Fibroblast of the aortic adventitia (primary cell): ENCODE measurements around a stretch of chr16.

GRCh38 chr16:86609250-86609685 is 30.9 kb downstream of the FOXL1 start:
- CAGE, long polyA plus RNA, result no peak

DNA sequence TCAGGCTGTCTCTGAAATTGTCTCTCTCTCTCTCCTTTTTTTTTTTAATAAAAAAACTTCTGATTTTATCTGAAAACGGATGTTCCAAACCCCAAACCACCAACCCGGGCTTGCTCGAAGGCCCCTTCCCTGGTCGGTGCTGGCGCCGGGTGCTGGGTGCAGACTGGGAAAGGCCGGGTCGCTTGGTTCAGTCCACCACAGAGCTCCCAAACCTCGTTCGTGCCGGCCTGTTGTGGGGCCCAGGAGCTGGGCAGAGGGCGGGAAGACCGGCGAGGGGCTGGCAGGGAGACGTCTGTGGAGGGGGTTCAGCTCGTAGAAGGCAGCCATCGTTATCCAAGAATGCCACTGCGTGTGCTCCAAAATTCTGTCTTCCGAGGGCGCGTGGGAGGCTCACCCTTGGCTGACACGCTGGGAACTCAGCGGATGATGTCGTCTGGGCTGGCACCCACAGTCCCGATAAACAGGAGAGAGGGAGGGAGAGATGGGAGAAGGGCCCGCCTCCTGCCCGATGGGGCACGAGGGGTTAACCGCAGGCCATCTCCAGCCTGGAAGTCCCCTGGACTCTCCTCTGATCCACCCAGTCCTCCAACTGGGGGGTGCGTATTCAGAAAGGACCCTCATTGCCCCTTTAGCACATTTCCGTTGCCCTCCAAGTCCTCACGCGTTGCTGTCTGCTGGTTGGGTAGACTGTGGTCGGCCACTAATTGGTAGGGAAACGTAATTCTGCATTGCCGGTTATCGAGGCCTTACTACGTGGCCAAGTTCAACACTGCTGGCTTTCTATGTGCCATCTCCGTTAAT is 103.1 kb downstream of the FOXL1 start:
- CAGE, long polyA plus RNA, result no peak

GRCh38 chr16:87053002-87053763 is 264.0 kb downstream of the C16orf95 start:
- CAGE, long polyA plus RNA, result no peak

DNA sequence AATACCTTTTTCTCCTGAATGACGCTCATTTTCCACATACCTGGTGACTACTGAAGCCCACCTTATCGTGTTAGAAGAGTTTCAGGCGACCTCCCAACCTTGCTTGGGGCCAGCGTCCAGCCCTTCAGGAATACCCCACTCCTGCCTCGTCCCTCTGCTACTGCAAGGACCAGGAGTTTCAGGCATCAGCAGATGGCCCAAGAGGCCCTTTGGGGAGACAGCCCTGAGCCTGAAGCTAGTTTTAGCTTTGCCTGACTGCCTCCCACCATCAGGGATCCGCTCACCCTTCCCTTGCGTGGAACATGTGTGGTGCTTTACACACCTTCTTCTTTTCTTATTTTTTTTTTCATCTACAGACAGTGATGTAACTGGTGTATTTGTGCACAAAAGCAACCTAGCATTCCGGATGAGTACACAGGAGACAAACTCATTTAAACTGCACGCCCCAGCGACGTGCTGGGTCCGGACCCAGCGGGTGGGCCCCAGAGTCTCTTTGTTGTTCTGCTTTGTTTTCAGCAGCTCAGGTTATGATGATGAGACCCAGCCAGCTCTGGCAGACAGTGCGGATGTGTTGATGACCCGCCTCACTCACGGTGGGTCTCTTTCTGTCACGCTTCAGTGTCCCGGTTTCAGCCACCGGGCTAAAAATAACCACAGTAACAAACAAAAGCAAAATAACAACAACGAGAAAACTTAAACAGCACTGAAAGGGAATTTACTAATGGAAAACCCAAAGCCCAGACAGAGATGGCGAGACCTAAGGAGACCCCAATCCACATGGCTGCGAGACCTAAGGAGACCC is 242.4 kb downstream of the C16orf95 start:
- CAGE, long polyA plus RNA, result no peak

DNA sequence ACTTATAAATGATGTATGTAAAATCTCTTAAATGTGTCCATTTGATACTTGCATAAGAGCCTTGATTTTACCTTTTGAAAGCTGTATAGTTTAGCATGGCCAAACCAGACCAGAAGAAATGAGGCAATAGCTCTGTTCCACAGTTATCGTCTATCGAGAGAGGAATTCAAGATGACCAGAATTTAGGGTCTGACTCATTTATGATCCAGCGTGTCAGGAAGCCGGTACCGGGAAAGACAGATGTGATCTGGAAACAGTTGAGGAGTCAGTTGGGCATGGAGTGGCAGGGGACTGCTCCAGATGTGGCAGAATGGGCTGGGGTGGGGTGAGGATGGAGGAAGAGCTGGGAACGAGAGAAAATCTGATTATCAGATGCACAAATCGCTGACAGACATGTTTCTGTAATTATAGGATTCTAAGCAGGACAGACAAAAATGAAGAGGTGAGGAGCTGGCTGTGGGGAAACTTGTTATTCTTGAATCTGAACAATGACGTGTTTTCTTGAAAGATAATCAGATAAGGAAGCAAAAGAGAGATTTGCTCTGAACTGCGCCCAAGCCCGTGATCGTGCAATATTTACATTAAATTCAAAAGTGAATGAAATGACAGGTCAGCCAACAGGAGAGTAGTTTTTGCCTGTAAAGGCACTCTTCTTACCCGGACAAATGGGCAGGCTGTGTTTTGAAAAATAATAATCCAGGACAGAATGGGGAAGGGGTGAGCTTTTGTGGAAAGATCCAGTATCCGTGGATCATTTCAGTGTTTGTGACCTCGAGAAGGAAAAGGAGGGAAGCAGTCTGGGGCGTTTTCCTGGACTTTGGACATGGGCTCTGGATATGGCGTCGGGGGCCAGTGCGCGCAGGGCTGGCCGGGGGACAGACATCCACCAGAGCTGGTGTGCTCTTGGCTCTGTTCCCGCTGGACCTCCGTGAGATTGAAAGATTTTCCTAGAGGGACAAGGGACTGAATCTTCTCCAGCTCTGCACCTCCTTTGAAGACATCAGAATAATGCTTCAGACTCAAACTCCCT is 76.4 kb downstream of the C16orf95 start:
- CAGE, long polyA plus RNA, result no peak

GRCh38 chr16:87330516-87331337 is 13.5 kb upstream of the C16orf95 start:
- CAGE, long polyA plus RNA, result no peak

GRCh38 chr16:87407435-87408229 is 15.5 kb downstream of the MAP1LC3B start:
- CAGE, long polyA plus RNA, result no peak

GRCh38 chr16:87461295-87462214 is 31.3 kb downstream of the ZCCHC14 start:
- CAGE, long polyA plus RNA, result no peak

DNA sequence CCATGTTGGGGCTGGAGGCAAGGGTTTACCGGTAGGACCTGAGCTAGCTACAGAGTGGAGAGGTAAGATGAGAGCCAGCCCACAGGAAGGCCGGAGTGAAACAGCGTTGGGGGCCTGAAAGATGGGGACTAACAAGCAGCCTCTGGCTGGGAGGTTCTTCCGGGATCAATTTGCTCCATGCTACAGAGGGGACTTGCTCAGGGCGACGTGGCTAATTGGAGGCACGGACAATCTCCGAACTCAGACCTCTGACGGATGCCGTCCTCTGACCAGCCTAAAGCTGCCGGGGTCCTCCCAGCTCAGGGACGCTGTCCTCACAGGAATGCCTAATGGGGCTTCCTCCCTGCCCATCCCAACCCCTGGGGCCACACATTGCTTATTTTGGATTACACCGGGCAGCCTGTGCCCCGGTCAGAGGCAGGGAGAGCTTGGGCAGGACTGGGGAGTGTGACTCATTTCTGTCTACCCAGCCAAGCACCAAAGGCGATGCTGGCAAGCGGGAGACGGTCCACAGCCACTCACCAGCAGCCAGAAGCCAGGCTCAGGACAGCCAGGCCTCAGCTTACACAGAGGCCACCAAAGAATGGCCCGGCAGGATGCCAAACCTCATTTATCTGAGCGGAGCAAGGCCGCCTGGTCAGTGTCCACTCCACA is 25.6 kb upstream of the ZCCHC14 start:
- CAGE, long polyA plus RNA, result no peak

DNA sequence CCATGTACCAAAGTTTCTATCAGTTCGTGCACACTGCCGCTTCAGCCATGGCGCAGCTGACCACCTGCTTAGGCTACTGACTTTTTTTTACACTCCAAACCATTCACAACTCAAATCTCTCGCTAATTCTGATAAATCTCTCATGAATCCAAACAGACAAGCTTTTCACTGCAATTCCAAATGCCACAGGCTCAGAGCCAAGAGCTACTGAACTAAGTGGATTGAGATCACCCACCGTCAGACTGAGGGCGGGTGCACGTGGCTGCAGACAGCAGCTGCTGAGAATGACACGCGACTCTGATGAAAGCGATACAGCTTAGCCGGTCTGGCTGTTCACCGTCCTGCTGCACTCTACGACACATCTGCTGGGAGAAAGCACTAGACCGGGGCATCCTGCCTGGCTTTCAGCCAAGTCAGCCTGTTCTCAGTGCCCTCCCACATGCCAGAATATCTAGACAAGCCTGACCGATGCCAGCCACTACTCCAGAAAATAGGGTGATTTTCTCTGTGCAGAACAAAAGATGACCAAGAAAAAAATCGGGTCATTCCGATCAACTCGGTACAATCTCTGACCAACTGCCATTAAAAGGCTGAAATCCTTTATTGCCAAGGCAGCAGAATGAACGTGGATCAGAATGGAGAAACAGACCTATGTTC is 42.5 kb downstream of the KLHDC4 start:
- CAGE, long polyA plus RNA, result no peak

GRCh38 chr16:87725467-87726201 is 40.2 kb downstream of the KLHDC4 start:
- CAGE, long polyA plus RNA, result no peak

DNA sequence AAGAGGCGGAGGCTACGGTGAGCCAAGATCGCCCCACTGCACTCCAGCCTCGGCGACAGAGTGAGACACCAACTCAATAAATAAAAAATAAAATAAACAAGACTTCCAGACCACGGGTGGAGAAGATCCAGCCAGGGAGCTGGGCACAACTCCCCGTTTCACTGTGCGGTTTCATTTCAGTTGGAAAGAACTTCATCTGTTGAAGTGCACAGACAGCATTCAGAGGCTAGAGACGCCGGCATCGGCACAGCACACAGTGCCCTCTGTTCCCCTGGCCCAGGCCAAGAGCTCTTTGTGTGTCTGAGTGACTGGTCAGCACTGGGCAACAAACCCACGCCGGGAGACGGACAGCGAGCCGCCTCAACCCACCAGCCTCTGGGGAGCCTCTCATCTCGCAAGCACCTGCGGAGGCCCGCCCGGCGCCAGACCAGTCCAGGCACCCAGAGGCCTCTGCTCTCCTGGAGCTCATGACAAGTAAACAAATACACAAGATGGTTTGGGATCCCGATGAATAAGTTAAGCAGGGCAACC is 25.5 kb upstream of the KLHDC4 start:
- CAGE, long polyA plus RNA, result no peak

- CAGE, long polyA plus RNA, result no peak
These were observed 15.7 kb downstream of the SLC7A5 start for GRCh38 chr16:87853610-87854006.

DNA sequence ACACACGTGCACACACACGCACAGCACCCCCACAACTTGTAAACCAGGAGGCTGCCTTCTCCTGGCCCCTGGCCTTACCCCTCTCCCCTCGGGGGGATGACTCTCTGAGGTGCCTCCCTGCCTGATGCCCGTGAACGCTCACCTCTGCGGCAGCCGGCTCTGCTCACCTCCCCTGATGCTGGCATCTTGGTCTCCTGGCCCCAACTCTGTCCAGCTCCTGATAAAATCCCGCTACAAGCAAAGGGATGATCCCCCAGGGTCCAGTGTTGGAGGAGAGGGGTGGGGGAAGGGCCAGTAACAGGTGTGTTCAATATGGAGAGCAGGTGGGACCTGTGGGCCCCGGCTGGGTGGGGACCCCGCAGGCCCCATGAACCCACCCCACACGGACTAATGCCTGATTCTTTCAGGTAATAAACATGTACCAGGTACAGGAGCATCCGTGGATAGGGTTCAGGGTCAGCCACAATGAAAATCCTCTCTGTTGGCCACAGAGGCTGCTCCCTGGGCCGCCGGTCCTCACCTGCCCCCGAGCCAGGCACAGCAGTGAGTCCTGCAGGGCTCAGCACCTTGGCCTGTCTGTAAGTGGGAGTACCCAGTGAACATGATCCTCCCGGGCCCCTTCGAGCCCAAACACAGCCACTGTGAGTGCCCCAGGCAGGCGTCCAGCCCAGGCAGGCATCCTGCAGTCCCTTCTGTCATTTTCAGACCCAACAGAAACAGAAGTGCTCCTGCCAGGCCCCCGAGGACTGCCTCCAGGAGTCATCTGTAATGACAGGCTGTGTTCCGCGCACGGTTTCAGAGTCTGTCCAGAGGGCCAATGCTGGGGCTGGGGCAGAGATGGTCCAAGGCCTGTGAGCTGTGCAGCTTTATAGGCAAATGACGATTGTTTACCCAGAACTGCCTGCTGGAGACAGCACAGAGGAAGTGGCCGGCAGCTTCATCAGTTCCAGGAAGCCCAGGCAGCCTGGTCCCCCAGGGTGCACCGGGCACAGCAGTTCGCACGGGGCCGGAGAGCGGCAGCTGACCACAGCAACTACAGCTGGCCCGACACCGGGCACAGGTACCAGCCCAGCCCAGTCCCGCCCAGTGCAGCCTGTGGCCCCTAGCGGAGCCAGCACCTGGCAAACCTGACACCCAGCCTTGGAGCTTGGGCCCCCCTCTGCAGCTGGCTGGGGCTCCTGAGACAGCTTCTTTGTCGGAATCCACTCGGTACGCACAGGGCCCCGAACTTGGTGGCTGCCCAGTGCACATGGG is 13.4 kb downstream of the SLC7A5 start:
- CAGE, long polyA plus RNA, result no peak

- CAGE, long polyA plus RNA, result no peak
These were observed 31.1 kb downstream of the BANP start for GRCh38 chr16:87982379-87982782.

GRCh38 chr16:87982783-87983266 is 31.6 kb downstream of the BANP start:
- CAGE, long polyA plus RNA, result no peak

DNA sequence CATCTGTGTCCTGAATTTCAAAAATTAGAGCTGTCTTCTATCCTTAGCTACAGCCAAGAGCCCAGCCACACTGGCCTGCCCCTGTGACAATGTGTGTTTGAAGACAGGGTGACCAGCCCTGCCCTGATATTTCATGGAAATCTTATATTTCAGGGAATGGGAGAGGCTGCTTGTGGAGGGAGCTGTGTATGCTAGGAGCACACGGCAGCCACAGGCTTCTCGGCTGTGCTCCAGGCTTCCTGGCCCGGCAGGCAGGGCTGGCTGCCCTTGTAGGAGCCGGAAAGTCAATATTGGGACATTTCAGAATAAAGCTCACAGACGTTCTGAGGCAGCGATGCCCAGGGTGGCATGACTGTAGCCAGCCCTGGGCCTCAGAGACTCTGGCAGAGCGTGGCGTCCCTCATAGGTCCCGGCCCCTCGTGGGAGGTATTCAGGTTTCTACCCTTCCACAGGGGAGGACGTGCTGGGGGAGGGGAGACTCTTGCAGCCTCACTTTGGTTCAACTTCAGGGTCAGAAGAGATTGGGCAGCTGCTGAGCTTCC is 65.7 kb downstream of the BANP start:
- CAGE, long polyA plus RNA, result no peak

DNA sequence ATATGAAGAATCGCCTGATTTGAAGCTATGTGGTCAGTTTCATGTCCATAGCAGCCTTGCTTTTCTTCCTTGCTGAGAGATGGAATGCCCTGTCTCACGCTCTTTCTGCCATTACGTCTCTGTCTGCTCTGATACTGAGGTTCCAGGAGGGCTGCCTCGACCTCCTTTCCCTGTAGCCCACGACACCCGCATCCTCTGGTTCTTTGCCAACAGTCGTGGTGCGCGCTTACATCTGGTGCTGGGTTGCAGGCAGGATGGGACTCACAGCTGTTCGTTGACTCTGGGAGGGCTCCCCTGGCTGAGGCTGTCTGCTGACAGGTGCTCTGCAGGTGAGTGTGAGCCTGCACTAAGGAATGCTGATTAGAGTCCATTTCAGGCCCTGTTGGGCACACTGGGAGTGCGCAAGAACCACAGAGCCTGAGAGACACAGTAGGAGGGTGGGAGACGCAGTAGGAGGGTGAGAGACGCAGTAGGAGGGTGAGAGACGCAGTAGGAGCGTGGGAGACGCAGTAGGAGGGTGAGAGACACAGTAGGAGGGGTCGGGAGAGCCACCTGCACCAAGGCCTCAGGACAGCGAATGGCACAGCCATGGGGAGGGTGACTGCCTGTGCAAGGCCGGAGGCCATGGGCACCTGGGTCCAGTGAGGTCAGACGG is 90.4 kb downstream of the BANP start:
- CAGE, long polyA plus RNA, result no peak

GRCh38 chr16:88186317-88187034 is 196.3 kb upstream of the ZNF469 start:
- CAGE, long polyA plus RNA, result no peak

- CAGE, long polyA plus RNA, result no peak
These were observed 188.1 kb upstream of the ZNF469 start for GRCh38 chr16:88194318-88195394.